Neuron (in vitro differentiated cells): ENCODE data around the genes RAP1GDS1 and TRMT10A.

- PRO-cap, result no peak
Measured at GRCh38 chr4:90126989-90127163, 318 bp upstream of the CCSER1 start.

- PRO-cap, result no peak
Measured at GRCh38 chr4:94454169-94454950, 2.6 kb downstream of the PDLIM5 start.

DNA sequence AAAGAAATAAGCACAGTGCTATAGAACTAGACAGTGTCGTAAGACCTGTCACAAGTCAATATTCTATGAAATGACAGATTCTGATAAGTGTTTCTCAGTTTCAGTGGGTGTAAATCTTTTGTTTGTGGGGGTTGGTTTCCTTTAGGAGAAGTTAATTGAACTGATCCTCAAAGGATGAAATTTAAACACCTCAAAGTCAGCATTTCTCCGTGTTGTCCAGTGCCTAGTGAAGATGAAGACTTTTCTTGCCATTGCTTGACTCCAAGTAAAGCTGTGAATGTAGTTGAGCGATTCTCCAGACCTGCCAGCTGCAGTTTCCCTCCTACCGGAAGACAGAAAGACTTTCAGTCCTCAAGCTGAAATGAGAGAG lies 7.9 kb downstream of the PDLIM5 start:
- PRO-cap, result no peak

DNA sequence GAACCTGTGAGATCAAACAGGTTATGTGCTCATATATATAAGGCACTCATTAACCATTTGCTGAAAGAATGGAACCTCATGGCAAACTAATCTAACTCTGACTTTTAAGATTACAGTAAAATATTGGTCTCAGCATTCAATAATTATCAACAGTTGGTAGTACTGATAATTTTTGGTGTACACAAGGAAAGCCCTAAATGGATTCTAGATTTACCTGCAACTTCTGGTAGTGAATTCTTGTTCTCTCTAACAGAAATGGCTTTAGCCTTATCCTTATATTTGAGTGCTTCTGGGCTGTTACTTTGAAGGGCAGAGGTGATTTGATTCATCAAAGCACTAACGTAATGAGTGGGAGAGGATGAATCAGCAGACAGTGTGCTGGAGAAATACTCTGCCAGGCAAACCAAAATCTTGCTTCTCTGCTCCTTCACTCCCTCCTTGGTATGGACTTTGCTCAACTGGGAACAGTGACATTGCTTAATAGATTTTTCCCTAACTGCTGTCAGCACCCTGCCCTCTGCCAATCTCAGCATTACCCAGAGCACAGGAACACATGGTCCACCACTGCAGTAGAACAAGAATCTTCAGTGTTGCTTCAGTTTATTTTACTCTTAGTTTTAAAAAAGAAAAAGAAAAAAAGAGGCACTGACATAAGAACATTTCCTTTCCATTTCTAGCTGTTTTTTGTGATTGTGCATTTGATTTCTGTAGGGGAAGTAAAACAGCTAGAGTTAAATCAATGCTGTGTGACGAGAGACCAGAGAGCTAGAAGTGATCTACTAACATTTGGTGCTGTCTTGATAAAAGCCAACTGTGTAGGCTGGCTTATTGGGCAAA lies 56.0 kb downstream of the PDLIM5 start:
- PRO-cap, result no peak

DNA sequence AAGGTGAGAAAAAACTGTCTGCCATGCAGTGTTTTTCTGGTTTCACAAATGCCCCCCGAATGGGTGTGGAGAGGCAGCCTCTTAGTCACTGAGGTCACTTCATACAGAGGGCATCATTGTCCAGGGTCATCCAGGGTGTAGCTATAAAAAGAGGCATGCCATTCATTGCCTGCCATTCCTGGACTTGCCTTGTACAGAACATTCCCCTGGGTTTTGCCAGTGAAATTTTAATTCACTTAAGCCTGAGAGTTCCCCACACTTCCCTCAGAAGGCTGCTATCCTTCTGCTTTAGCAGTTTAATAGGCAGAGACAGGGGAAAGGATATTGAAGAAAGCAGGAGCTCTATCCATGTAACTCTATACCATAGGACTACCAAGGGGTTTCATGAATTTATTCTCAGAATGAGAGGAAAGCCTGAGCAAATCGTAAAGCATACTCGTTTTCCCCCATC lies 230.2 kb downstream of the UNC5C start:
- PRO-cap, result no peak

- PRO-cap, result no peak
Measured at GRCh38 chr4:95361411-95361823, 187.4 kb downstream of the UNC5C start.

DNA sequence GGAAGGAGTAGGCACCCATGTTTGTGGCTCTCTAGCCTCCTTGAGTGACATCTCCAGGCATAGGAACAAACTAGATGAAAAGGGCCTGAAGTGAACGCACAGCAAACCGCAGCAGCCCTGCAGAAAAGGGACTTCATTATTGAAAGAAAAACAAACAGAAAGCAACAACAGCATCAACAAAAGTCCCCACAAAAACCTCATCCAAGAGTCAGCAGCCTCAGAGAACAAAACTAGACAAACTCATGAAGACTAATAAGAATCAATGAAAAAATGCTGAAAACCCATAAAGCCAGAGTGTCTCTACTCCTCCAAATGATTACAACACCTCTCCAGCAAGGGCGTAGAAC lies 805.7 kb downstream of the STPG2 start:
- PRO-cap, result no peak

- PRO-cap, result no peak
Measured at GRCh38 chr4:98259464-98259798, 1.8 kb upstream of the RAP1GDS1 start.

DNA sequence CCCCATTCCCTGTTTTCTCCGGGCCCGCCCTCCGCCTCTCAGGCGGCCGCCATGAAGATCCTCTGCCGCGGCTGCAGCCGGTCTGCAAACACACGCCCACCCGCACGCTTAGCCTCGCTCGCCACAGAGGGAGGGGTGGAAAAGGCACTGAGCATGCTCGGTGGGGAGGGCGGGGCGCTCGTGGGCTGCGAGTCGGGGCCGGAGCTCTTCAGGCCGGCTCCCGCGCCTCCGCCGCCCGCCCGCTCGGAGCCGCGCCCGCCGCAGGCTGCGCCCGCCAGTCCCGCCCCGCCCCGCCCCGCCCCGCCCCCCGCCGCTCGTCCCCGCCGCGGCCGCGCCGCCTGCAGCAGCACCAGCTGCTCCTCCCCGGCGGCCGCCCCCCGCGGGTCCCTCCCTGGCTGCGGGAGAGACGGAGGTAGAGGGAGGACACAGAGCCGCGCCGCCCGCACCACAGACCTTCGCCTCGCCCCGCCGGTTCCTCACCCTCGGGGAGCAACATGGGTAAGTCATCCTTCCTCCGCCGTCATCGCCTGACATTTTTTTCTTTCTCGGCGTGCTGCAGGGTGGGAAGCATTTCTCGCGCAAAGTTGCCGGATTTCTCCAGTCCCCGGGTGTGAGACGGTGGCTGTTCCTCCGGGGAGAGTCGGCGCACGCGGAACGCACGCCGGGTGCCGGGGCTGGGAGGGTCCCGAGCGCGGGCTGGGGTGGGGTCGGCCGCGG lies at the start of gene RAP1GDS1:
TSS of gene RAP1GDS1 (plus strand) at position 313 of the 717 bp plus-strand sequence.
- PRO-cap, result bidirectional peak, plus-strand start at position 382 of the sequence, minus-strand start at position 84 of the sequence; bidirectional peak, plus-strand start at position 530 of the sequence, minus-strand start at position 505 of the sequence

DNA sequence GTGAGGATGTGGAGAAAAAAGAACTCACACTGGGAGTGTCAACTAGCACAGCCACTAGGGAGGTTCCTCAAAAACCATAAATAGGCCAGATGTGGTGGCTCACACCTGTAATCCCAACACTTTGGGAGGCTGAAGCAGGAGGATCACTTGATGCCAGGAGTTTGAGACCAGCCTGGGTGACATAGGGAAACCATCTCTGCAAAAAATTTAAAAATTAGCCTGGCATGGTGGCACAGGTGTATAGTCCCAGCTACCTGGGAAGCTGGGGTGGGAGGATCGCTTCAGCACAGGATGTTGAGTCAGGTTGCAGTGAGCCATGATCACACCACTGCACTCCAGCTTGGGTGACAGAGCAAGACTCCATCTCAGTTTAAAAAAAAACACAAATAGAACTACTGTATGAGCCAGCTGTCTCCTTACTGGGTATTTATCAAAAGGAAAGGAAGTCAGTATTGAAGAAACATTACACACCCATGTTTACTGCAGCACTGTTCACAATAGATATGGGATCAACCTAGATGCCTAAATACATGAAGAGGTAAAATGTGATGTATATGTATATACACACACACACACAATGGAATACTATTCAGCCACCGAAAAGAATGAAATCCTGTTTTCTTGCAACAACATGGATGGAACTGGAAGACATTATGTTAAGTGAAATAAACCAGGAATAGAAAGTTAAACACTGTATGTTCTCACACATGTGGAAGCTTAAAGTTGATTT lies 138.8 kb downstream of the RAP1GDS1 start:
- PRO-cap, result no peak

DNA sequence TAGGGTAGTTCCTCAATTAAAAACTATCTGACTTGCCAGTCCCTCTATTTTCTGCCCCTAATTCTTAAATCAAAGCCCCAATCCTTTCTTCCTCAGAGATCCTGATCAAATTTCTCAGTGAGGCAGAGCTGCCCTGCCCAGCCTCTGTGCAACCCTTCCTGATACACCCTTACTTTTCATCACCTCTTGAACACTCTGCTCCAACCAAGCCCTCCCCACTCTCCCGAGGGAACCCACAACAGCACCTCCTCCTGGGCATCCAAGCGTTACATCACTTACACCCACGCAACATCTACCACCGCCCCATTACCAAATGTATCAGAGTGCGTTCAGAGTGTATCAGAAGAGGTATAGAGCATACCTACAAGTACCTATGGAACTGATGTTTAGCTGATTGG lies 186.4 kb downstream of the RAP1GDS1 start:
- PRO-cap, result no peak

DNA sequence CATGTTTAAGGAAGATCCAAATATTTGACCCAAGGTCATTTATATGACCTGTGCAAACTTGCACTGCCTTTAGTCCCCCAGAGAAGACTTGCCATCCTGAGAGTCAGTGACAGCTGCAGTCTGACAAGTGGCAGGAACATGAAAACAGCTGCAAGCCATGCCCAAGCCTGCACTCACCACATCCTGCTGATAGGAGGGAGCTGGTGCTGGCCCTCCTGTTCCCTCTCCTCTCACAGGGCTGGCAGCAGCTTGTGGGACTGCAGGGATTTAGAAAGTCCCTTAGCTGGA lies 187.7 kb downstream of the RAP1GDS1 start:
- PRO-cap, result no peak

- PRO-cap, result no peak
Measured at GRCh38 chr4:98660063-98660649, 1.7 kb upstream of the TSPAN5 start.

- PRO-cap, result bidirectional peak, plus-strand start at chr4:99088261, minus-strand start at chr4:99088055; bidirectional peak, plus-strand start at chr4:99088457, minus-strand start at chr4:99088438
Measured at GRCh38 chr4:99088127-99088643, 403 bp downstream of the ADH5 start.

- PRO-cap, result no peak
Measured at GRCh38 chr4:99349242-99350262, 3.0 kb downstream of the ADH1C start.

- PRO-cap, result no peak
Measured at GRCh38 chr4:99405445-99405686, 29.8 kb downstream of the ADH7 start.

DNA sequence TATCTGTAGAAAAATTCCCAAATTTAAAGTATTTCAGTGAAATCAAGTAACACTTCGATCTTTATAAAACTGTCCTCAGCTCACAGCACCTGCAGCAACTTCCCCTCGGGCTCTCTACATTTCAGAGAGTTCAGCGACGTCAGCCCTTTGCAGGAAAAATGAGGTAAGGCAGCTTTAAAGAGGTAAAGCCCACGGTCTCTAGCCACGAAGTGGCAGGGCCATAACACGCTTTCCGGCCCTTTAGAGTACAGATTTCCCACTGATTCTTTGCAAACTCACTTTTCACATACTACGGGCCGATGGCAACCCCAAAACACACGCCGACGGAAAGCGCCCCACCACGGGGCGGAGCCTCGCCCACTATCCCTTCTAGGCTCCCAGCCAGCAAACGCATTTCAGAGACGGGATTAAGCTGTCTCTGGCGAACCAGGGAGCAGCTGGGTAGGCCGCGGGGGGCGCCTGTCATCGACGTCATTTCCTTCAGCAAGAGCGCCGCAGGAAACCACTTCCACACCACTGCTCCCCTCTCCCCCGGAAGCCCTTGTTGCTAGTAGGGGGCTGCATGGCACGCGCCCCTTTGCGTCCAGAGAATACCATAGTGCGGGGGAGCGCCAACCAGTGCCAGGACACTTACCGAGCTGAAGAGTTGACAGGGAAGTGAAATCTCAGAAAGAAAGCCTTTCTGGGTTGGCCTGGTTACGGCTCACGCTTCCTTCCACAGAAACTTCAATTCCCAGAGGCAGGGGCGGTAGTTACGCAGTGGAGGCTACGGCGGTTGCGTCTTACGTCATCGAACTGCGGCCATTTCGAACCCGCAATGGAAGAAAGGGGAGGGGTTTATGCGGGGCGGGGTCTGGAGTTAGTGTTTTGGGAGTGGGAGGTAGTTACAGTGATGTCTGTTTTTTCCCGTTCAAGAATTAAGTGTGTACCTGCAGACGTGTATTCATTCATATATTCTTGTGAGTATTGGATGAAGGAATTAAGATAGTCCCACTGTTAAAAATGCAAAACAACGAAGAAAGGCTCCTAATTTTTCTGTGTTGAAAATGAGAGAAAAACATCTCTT lies at the start of gene TRMT10A:
TSS of gene TRMT10A (minus strand) at position 761 of the 1,066 bp plus-strand sequence.
- PRO-cap, result bidirectional peak, plus-strand start at position 64 of the sequence, minus-strand start at position 116 of the sequence; bidirectional peak, plus-strand start at position 550 of the sequence, minus-strand start at position 362 of the sequence; bidirectional peak, plus-strand start at position 862 of the sequence, minus-strand start at position 739 of the sequence

GRCh38 chr4:99574002-99574411 lies 617 bp upstream of the MTTP start:
- PRO-cap, result no peak

- PRO-cap, result no peak
Measured at GRCh38 chr4:100022077-100022416, 72.0 kb upstream of the H2AZ1 start.

GRCh38 chr4:100095936-100096318 lies 94.3 kb downstream of the DDIT4L start:
- PRO-cap, result no peak